Epithelial cell of alveolus of lung (primary cell): ENCODE measurements around a stretch of chr18.

- RAMPAGE, long total RNA = no peak
- RRBS = no CpG with 5 or more reads among the region's 5 CpGs
These were observed 178.4 kb downstream of the FAM210A start for GRCh38 chr18:13547777-13548600.

GRCh38 chr18:13564971-13565775 lies 161.2 kb downstream of the FAM210A start:
- RAMPAGE, long total RNA = no peak
- RRBS = no CpG with 5 or more reads among the region's 21 CpGs

GRCh38 chr18:13611677-13612883 lies 114.3 kb downstream of the FAM210A start:
- RAMPAGE, long total RNA = no peak
- RRBS = 0% methylated on average over 8 of the region's 43 CpGs

- RAMPAGE, long total RNA = no peak
- RRBS = 2% methylated on average over 4 of the region's 90 CpGs
These were observed 112.5 kb downstream of the POTEC start for GRCh38 chr18:14430455-14431728.

DNA sequence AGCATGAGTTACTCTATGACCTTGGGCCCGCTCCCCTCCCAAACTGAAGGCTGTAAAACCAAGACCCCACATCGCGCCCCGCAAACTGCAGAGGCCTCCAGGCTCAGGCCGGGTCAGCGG lies 627 bp downstream of the ESCO1 start:
- RAMPAGE, long total RNA = no peak
- RRBS = under 1% methylated on average over 2 of the region's 6 CpGs

GRCh38 chr18:21602188-21602601 lies 1.7 kb upstream of the ESCO1 start:
- RAMPAGE, long total RNA = no peak
- RRBS = no CpG with 5 or more reads among the region's 12 CpGs

GRCh38 chr18:21681145-21681848 lies 23.3 kb downstream of the ABHD3 start:
- RAMPAGE, long total RNA = no peak
- RRBS = no CpG with 5 or more reads among the region's 4 CpGs

DNA sequence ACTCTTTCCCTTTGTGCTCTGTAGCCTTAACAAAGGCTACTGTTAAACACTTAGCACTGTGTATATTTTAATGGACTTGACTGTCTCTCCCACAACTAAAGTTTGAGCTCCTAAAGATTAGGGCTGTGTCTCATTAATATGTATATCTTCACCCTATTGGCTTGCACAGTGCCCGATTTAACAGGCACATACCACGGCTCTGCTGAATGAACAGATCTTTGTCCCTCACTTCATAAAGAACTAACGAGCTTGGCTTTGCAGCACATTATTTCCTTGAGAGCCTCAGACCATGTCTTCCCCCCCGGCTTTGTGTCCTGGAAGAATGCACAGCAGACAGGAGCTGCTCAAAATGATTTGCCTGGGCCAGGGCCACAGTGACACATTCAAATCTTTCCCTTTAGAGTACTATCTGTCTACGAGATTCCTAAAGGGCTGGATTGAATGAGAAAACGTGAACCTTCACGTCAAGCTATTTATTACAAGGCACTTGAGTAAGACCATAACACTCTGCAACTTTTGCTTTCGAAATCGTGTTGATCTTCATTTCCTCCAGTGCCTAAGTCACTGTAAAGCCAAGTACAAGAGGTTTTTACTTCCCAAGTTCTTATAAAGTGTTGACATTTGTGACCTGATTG lies 22.0 kb downstream of the ABHD3 start:
- RAMPAGE, long total RNA = no peak
- RRBS = no CpG with 5 or more reads among the region's 9 CpGs

DNA sequence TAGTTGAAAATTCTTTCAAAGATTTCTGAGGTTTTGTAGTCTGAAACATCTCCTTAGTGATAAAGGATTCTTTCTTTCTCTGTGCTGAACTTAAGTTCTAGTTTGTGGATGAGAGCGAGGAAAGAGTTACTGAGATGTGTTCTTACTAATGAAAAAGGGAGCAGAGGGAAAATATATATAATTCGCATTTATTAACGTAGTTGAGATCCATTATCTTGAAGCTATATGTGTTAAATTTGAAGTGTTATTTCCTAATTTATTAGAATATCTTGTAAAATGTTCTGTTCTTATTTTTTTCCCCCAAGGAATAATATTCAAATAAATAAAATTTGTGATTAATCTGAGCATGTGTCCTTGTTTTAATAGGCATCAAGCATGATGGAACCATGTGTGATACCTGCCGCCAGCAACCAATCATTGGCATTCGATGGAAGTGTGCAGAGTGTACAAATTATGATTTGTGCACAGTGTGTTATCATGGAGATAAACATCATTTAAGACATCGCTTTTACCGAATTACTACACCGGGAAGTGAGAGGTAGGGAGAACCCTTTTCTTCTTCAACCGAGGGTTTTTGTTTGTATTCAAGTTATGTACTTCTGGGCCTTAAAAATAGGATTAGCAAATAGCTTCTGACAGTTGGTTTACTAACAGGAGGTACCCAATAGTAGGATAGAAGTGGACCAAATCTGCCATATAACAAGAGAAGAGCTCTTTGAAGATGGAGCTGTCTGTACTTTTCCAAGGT lies 25.0 kb downstream of the MIB1 start:
- RAMPAGE, long total RNA = no peak
- RRBS = no CpG with 5 or more reads among the region's 9 CpGs

DNA sequence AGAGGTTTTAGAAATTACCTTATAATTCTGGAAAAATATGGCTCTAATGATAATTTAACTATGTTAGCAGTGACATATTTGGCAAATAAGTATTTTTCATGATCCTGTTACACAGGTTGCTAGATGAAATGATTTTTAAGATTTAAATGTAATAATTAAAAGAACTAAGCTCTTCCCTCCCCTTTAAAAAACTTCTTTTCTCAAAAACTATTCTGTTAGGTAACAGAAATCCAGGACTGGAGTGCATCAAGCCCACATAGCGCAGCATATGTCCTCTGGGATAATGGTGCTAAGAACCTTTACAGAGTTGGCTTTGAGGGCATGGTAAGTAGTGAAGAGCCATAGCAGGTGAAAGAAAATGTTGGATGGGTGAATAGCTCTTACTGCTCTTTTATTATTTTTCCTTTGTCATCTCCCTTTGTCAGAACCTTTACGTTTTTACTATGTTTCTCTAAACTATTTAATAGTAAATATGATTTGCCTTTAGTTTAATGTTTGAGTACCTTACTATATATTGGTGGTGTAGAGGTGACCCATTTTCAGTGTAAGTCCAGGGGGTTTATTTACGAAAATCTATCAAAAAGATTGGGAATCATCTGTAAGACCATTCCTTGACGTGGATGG lies 32.9 kb downstream of the MIB1 start:
- RAMPAGE, long total RNA = no peak
- RRBS = no CpG with 5 or more reads among the region's 4 CpGs

DNA sequence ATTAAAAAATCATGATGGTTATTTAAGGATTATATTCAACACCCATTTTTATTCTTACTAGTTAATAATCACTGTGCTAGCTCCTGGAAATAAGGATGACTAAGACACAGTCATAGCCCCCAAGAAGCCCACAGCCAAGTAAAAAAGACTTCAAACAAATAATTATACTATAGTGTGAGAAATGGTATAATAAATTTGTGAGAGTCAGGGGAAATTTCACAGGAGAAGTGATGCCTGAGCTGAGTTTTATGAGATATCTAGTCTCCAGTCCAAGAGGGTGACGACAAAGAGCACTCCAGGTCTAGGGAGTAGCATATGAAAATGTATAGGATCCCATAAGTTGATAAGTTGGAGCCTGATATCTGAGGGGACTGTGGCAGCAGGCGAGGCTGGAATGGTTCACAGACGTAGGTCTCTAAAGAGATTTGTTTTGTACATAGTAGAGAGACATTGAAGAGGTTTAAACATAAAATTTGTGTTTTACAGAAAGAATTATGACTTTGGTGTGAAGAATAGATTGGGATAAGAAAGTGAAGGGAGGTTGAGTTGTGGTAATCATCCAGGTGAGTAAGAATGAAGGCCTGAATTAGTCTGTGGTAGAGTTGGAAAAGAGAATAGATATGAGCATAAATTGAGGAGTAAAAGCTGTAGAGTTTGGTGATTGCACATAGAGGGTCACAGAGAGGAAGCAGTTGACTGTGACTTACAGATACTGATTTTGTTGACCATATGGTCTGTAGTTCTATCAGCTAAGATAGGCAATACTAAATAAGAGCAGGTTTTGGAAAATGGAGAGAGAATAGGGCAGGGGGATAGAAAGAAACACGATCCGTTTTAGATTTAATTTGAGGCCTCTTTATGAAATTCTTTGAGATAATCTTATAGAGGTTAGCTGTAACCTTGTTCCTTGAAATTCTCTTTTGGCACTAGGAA lies 71.6 kb downstream of the MIB1 start:
- RAMPAGE, long total RNA = no peak
- RRBS = no CpG with 5 or more reads among the region's 5 CpGs

DNA sequence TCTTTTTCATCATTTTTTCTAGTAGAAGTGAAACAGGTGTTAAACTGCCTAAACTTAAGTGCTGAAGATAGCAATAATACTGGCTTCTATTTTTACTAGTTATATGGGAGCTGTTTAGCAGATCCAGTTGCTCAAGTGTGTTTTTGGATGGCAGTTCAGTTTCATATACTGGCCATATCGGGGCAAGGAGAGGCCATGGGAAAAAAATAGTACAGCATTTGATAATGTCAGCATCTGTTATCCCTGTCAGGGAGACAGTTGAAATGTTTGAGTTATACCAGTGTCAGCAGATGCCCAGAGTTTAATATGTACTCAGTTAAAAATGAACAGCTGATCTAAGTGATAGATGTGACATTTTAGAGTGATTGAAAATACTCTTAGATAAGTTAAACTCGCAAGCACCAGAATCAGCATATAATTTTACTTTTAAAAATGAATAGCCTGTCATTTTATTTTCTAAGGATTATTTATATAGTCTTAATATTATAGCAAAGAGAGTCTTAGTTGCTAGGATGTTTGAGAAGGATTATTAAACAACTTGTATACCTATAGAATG lies 86.4 kb downstream of the MIB1 start:
- RAMPAGE, long total RNA = no peak
- RRBS = no CpG with 5 or more reads among the region's 2 CpGs

DNA sequence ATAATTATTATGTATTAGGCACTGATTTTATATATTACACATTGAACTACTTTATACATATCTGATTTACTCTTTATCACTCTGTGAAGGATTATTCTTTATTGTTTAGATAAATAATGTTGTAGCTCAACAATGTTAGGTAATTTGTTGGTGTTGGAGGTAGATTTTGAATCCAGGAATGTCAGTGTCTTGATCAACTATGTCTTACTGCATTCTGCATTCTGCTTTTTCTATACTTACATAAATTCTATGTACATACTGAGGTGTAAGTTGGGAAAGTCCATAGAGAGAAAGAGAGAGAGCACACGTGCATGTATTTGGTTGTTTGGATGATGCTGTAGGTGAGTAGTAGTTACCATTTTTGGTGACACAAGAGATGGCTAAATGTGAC lies 111.4 kb downstream of the MIB1 start:
- RAMPAGE, long total RNA = no peak
- RRBS = no CpG with 5 or more reads among the region's 1 CpG

GRCh38 chr18:21980593-21980982 lies 188.8 kb upstream of the GATA6 start:
- RAMPAGE, long total RNA = no peak
- RRBS = no CpG with 5 or more reads among the region's 6 CpGs

DNA sequence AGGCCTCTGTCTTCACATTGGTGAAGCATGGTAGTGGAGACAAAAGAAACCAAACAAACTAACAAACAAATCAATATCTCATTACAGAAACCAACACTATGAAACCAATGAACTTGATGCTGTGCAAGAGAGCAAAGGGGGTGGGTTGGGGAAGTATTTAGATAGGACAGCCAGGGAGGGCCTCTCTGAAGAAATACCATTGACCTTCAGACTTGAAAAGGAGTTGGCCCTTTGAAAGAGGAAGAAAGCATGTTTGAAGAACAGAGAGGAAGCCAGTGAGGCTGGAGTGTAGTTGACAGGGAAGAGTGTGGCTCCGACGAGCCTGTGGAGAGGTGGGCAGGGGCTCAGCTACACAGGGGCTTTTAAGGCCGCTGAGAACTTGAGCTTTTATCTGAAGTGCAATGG lies 151.0 kb upstream of the GATA6 start:
- RAMPAGE, long total RNA = no peak
- RRBS = no CpG with 5 or more reads among the region's 3 CpGs

- RAMPAGE, long total RNA = no peak
- RRBS = 1% methylated on average over 24 of the region's 64 CpGs
These were observed 1.7 kb downstream of the GATA6 start for GRCh38 chr18:22170984-22171605.

DNA sequence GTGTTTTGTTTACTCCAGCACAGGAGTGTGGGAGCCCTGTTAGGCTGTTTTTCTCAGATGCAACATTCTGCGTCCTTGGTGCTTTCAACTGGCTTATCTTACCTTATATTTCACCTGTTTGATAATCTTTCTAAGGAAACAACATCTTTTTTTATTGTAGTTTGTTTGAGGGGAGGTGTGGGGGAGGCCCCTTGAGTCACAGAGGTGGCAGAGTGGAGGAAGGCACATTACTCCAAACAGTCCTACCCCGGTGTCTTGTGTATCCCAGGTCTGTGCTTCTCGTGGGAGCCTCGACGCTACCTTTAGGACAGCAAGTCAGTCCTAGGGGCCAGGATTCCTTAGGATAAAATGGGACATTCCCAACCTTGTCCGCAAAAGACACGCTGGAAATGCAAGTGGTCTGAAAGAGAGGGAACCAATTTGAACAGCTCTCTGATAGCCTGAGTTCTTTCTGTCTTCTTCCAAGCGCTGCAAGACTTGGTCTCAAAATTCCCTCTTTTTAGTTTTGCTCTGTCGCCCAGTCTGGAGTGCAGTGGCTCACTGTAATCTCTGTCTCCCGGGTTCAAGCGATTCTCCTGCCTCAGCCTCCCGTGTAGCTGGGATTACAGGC lies 3.9 kb downstream of the GATA6 start:
- RAMPAGE, long total RNA = no peak
- RRBS = no CpG with 5 or more reads among the region's 12 CpGs

GRCh38 chr18:22191221-22191596 lies 21.8 kb downstream of the GATA6 start:
- RAMPAGE, long total RNA = no peak
- RRBS = no CpG with 5 or more reads among the region's 5 CpGs

GRCh38 chr18:22276307-22276873 lies 107.0 kb downstream of the GATA6 start:
- RAMPAGE, long total RNA = no peak
- RRBS = no CpG with 5 or more reads among the region's 8 CpGs

DNA sequence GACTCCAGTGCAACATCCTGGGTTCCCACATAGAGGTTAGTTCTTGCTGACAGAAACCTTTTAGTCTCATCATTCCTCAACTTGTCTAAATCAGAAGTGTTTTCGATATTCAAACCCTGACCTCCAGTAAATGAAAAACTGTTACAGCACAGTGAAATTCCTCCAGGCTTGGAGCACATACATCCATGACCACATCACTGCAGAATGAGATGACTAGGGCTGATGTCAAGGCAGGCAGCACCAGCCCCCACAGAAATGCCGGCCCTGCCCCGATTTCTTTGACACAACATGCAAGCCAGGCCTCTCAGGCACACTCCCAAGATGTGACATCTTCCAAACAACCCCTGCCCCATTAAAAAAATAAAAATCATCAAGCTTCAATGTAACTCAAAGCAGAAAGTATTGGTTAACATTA lies 103.3 kb downstream of the CTAGE1 start:
- RAMPAGE, long total RNA = no peak
- RRBS = no CpG with 5 or more reads among the region's 3 CpGs